Left ventricle myocardium (tissue), 1 donor: ENCODE data around the gene KLHL36.

DNA sequence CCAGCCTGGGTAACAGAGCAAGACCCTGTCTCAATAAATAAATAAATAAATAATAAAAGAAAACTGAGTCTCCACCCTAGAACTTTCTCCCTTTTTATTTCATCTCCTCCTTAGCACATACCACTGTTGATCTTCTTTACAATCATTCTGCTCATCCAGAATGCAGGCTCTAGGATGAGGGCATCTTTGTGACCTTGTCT, 226.1 kb upstream of the HSBP1 start:
- PRO-cap: no peak

GRCh38 chr16:83926370-83927518, 26.3 kb upstream of the OSGIN1 start:
- PRO-cap: no peak

DNA sequence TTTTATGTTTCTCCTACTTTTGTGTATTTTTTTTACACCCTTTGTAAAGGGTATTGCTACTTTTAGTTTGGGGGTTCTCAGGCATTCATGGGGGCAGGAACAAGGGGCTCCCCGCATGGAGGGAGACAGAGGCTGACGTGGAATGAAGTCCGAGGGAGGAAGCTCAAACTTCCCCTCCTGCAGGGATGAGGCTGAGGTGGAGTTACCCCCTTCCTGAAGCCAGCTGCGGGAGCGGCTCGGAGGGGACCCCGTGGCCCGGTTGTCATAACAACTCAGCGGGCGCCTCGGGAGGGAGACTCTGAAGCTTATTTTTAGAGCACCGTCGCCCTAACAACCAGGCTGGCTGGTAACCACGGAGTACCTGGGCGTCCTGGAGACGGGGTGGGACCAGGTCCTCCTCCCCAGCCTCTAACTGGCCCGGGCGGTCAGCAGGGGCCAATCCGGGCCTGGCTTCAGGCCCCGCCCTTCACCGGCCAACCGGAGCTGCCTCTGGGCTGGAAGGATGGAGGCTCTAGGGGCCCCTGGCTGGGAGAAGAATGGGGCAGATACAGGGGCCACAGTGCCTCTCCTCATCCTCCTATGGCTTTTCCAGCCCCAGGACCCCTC, 27.7 kb downstream of the NECAB2 start:
- PRO-cap: no peak

DNA sequence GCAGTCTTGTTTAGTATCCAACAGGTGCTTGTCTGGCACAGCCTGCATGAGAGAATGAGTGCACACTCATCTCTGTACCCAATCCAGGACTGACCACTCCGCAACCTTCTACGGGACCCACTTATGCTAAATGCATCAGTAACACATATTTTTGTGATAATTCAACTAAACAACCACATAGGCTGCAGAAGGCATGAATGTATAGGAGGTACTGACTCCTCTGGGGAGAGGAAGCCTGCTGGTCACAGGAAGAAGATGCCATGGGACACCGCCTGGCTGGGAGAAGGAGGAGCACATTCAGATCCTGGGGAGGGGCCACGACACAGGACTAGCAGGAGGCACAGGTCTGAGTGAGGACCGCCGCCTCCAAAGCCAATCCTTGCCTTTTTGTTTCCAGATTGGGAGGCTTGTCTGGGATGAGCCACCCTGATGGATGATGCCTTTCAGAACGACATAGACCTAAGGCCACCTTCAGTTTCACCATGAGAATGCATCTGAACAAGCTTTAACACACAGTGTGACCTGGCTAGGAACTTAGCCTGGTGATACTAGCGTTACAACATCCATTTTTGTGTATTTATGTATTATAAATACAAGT, 34.6 kb downstream of the MBTPS1 start:
- PRO-cap: no peak

GRCh38 chr16:84082688-84083359, 33.9 kb downstream of the MBTPS1 start:
- PRO-cap: no peak

- PRO-cap: no peak
Observed at GRCh38 chr16:84096368-84097061, 20.2 kb downstream of the MBTPS1 start.

DNA sequence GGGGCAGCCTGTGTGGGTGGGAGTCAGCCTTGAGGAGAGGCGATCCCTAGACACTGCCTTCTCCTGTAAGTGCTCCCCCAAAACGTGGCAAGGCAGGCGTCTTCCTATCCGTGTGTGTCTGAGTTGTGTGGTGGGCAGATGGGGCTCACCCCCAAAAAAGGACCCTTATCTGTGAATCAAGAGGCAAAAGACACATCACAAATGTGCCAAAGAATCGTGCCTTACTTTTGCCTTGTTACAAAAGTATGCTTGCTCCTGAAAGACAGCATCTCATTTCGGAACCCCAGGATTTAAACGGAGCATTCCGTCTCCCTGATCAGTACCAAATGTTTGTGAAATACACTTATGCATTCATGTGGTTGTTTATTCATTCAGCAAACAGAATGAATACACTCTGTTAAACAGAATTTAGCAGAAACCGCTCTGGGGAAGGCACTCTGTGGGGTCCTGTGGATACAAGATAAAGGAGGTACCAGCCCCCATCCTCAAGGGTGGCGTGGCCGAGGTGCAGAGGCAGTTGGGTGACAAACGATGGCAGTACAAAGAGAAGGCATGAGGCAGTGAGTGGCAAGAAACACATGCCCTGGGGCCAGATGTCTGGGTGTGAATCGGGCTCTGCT, 572 bp downstream of the WFDC1 start:
- PRO-cap: no peak

DNA sequence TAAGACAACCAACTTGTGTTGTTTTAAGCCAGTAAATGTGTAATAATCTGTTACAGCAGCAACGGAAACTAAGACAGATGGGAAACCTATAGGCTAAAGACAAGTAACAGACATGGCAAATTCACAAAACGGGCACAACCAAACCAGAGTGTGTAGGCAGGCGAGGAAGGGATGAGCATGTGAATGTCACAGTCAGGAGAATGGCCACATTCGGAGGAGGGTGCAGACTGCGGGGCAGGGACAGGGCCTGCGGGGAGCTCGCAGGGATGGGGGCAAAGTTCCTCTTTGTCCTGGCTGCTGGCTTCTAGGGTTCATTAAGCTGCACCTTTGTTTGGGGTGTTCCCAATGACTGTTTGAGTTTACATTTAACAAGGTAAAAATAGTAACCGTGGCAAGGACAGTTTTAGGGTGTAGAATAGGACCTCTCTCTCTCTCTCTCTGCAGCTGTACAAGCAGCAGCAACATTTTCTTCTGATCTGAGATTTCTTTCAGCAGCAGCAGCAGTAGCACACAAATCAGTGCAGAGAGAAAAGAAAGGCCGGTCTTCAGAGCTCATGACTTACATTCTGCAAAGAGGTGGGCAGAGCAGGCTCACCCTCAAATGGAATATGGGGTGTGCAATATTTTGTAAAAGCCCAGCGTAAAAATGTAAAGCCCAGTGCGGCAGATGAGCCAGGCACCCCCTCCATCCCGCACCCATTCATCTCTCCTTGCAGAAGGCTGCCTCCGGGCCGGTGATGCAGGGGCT, 18.1 kb upstream of the ATP2C2 start:
- PRO-cap: no peak

- PRO-cap: no peak
Observed at GRCh38 chr16:84500953-84501679, 3.3 kb downstream of the MEAK7 start.

- PRO-cap: no peak
Observed at GRCh38 chr16:84537614-84538259, 33.3 kb upstream of the MEAK7 start.

DNA sequence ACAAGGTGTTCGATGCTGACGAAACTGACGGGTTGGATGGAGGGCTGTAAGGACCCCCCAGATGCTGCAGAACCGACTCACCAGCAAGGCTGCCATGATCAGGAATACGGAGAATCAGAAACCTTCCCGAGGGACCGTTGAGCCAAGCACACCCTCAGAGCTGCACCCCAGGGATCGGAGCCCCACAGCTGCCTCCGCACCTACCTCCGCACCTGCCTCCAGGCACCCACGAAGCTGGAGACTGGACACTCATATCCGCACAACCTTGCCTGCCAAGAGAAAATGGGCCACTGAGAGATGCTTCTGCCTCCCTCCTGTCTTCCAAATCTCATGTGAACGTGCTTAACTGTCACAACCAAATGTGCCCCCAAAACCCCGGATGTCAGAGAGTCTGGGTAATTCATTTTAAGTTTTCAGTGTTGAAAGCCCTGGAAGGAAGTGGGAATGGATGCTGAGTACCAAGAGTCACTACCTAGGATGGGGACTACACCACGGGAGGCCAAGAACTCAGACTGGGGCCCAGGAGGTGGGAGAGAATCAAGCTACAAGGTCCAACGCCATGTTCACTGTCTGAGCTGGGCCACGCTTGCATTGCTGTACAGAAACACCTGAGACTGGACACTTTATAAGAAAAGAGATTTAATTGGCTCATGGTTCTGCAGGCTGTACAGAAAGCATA, 49.4 kb upstream of the MEAK7 start:
- PRO-cap: no peak

GRCh38 chr16:84607426-84608128, 10.3 kb downstream of the COTL1 start:
- PRO-cap: no peak

- PRO-cap: no peak
Observed at GRCh38 chr16:84611711-84612010, 6.2 kb downstream of the COTL1 start.

GRCh38 chr16:84613554-84614710, 3.9 kb downstream of the COTL1 start:
- PRO-cap: no peak

GRCh38 chr16:84647929-84648604, at the start of gene KLHL36:
KLHL36 (plus strand) TSS chr16:84648511.
- PRO-cap: bidirectional peak, plus-strand start at chr16:84648522, minus-strand start at chr16:84648379

DNA sequence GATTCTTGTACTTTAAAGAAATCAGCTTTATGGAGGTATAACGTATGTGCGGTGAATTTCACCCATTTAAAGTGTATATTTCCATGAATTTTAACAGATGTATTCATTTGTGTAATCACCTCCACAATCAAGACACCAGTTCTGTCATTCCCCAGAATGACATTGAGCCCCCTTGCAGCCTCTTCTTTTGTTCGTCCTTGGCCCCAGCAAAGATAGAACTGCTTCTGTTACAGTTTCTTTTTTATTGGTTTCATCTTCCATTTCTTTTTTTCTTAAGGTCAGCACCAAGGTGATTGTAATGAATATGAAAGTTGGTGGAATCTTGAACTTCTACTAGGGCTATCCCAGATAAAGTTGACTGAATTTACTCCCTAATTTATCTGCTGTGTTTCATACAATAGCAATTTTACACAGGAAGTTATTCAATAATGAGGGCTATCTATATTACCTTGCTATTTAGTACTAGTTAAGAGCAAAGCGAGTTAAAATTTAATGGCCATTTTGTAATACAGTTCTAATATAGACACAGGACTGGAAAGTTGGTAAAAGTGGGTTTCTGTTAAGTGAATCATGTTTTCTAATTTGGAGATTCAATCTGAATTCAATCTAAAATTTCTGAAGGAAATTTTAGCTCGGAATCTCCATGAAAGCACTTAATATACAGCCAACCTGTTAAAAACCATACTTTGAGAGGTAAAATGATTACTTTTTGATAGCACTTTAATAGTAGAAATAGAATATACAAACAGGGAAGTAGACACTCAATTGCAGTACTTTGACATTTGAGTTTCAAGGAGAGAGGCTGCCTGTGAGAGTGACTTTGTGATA, 24.1 kb downstream of the USP10 start:
- PRO-cap: no peak

GRCh38 chr16:84834167-84834489, 14.3 kb downstream of the CRISPLD2 start:
- PRO-cap: no peak

- PRO-cap: no peak
Observed at GRCh38 chr16:84847802-84848584, 28.2 kb downstream of the CRISPLD2 start.

GRCh38 chr16:84851186-84851793, 31.5 kb downstream of the CRISPLD2 start:
- PRO-cap: no peak

- PRO-cap: no peak
Observed at GRCh38 chr16:84998989-84999615, 12.2 kb downstream of the ZDHHC7 start.